B cell (primary cell): ENCODE data around the gene ASL.

DNA sequence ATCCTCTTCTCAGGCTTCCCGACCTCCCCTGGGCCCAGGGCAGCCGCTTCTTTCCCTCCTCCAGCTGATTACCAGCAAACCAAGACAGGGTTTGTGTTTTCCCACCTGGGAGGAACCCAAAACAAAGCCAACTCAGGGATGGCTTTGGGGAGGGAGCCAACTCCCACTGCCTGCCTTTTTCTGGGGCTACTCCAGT, 116.4 kb upstream of the VOPP1 start:
- PRO-cap, result no peak
- CAGE, long polyA plus RNA, result no peak

- PRO-cap, result no peak
- CAGE, long polyA plus RNA, result no peak
Observed at GRCh38 chr7:55774614-55775344, 87.8 kb downstream of the SEPTIN14 start.

DNA sequence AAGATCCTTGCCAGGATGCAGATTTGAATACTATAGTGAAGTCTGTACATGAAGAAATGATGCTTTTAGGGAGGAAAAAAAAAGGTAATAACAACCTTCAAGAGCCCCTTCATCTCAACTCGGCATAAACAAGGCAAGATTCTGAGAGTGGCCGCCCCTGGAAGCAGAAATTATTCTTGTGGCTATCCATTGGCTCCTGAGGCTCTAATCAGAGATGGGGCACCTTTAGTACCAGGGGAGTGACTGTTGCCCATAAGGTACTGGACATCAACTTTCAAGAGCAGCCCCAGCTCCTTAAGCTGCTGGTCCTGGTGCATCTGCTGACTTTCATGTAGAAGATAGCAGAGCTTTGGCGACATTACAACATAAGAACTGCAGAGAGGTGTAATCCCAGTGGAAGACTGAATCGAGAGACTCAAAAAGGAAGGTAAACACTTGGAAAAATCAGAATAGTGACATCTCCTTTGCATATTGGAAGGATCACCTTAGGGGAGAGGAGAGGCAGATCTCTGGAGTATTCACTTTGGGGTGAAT, 24.5 kb downstream of the ZNF713 start:
- PRO-cap, result no peak
- CAGE, long polyA plus RNA, result no peak

DNA sequence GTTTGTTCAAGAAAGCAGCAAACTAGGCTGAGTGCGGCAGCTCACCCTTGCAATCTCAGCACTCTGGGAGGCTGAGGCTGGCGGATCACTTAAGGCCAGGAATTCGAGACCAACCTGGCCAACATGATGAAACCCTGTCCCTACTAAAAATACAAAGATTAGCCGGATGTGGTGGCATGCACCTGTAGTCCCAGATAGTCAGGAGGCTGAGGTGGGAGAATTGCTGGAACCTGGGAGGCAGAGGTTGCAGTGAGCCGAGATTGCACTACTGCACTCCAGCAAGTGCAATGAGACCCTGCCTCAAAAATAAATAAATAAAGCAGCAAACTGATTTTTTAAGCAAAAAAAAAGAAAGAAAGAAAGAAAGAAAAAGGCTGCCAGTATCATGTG, 9.5 kb downstream of the NIPSNAP2 start:
- PRO-cap, result no peak
- CAGE, long polyA plus RNA, result no peak

- PRO-cap, result no peak
- CAGE, long polyA plus RNA, result no peak
Observed at GRCh38 chr7:56014884-56015282, 36.4 kb downstream of the PSPH start.

DNA sequence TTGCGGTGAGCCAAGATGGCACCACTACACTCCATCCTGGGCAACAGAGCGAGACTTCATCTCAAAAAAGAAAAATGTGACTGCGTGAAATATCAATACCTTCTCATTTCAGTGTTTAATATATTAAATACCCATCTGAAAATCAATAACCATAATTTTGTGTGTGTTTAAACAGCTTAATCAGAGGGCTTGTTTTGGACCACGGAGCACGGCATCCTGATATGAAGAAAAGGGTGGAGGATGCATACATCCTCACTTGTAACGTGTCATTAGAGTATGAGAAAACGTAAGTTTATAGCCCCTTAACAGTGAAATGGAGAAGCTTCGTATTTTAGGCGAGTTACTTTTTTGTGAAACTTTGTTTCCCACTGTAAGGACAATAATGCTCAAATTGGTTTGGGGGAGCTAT, 6.3 kb downstream of the CCT6A start:
- PRO-cap, result no peak
- CAGE, long polyA plus RNA, result no peak

DNA sequence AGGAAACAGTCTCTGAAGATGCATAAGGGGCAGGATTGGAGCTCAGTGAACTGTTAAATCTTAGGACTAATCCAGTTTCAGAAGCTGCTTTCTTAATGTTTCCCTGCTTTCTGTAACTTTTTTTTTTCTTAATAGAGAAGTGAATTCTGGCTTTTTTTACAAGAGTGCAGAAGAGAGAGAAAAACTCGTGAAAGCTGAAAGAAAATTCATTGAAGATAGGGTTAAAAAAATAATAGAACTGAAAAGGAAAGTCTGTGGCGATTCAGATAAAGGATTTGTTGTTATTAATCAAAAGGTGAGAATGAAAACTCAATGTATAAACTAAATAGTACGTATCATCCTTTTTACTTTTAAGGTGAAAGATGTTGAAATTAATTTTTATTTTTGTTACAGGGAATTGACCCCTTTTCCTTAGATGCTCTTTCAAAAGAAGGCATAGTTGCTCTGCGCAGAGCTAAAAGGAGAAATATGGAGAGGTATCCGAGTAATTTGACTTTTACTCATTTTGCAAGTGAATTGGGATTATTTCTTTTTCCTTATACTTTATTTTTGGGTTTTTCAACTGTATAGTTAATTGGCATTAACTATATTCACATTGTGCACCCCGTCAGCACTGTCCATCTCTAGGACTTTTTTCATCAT, 5.7 kb upstream of the SUMF2 start:
- PRO-cap, result no peak
- CAGE, long polyA plus RNA, result no peak

- PRO-cap, result no peak
- CAGE, long polyA plus RNA, result no peak
Observed at GRCh38 chr7:56087195-56087659, 5.5 kb downstream of the PHKG1 start.

DNA sequence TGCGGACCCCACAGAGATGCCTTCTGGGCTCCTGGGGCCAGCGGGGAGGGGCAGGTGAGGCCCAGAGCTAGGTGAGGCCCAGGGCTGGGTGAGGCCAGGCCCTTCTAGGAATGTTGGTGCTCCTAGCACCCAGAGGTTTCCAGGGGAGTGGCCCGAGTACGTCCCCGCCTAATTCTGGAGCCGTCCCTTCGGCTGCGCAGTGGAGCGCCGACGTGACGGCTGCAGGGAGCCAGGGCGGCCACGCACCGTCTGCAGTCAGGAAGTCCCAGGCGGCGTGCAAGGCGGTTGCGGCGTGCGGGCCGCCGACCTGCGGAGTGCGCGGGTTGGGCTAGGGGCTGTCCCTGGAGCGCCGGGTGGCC, 58.3 kb upstream of the NUPR2 start:
- PRO-cap, result no peak
- CAGE, long polyA plus RNA, result no peak

GRCh38 chr7:56287635-56288251, 171.5 kb upstream of the NUPR2 start:
- PRO-cap, result no peak
- CAGE, long polyA plus RNA, result no peak

DNA sequence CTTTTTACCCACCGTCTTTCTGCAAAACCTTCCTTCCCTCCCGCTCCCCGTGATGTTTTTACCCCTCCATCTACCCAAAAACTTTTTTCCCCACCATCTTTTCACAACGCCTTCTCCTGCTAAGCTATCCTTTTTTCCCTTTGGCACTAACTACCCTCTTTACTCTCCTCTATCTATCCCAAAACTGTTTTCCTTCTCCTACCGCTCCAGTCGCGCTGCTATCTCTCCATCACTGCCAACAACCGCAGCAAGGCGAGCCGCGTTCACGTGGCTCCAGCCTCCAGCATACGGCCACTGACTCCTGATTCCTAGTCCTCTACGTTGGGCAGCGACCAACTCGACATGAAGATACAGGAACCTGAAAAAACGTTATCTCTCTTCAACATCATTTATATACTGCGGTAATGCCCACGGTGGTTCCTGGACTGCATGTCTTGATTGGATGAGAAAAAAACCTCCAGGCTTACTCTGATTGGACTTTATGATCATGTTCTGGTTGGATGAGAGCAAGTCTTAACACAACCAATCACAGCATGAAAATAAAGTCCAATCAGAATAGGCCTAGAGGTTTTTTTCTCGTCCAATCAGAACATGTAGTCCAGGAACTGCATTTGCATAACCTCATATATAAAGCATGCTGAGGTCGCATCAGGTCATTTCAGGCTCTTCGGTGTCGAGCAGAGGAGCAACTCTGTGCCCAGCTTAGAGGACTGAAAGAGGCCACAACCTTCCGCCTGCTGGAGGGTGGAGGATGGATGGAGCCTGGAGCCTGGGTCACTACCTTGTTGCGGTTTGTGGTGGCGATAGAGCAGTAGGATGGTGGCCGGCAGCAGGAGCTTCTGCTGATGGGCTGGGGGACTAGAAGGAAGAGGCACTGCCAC, 129.6 kb downstream of the ZNF716 start:
- PRO-cap, result no peak
- CAGE, long polyA plus RNA, result no peak

GRCh38 chr7:57821763-57822244, 371.8 kb downstream of the ZNF716 start:
- PRO-cap, result no peak
- CAGE, long polyA plus RNA, result no peak

DNA sequence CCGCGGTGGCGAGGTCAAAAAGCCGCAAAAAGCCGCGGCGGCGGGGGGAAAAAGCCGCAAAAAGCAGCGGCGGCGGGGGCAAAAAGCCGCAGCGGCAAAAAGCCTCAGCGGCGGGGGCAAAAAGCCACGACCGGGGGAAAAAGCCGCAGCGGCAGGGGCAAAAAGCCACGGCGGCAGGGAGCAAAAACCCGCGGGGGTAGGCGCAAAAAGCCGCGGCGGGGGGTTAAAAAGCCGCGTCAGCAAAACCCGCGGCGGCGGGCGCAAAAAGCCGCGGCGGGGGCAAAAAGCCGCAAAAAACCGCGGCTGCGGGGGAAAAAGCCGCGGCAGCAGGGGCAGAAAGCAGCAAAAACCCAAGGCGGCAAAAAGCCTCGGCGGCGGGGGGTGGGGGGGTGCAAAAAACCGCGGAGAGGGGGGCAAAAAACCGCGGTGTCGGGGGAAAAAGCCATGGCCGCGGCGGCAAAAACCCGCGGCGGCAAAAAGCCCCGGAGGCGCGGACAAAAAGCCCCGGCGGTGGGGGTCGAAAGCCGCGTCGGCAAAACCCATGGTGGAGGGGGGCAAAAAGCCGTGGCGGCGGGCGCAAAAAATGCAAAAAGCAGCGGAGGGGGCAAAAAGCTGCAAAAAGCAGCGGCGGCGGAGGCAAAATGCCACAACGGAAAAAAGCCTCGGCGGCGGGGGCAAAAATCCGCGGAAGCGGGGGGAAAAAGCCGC, 418.6 kb downstream of the ZNF716 start:
- PRO-cap, result no peak
- CAGE, long polyA plus RNA, result no peak

- PRO-cap, result bidirectional peak, plus-strand start at chr7:63925917, minus-strand start at chr7:63925740; unidirectional peak, minus-strand start at chr7:63926071
- CAGE, long polyA plus RNA, result start-site peak on the minus strand at chr7:63925727-63925774, 6 and 9 reads in 2 replicates
Observed at GRCh38 chr7:63925517-63926191, 73.0 kb upstream of the ZNF722 start.

GRCh38 chr7:64044465-64044680, 861 bp upstream of the ZNF727 start:
- PRO-cap, result no peak
- CAGE, long polyA plus RNA, result no peak

DNA sequence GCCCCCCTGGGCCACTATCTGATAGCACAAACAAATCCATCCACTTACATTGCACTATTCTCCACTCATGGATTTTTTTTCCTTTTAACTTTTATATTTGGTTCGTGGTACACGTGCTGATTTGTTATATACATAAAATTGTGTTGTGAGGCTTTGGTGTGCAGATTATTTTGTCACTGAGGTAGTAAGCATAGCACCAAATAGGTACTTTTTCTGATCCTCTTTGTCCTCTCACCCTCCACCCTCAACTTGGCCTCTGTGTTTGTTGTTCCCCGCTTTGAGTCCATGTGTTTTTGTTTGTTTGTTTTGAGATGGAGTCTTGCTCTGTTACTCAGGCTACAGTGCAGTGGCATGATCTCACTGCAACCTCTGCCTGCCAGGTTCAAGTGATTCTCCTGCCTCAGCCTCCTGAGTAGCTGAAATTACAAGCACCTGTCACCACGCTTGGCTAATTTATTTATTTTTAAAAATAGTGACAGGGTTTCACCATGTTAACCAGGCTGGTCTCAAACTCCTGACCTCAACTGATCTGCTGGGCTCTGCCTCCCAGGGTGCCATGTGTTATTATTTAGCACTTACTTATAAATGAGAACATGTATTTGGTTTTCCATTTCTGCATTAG, 5.2 kb downstream of the ZNF273 start:
- PRO-cap, result no peak
- CAGE, long polyA plus RNA, result no peak

DNA sequence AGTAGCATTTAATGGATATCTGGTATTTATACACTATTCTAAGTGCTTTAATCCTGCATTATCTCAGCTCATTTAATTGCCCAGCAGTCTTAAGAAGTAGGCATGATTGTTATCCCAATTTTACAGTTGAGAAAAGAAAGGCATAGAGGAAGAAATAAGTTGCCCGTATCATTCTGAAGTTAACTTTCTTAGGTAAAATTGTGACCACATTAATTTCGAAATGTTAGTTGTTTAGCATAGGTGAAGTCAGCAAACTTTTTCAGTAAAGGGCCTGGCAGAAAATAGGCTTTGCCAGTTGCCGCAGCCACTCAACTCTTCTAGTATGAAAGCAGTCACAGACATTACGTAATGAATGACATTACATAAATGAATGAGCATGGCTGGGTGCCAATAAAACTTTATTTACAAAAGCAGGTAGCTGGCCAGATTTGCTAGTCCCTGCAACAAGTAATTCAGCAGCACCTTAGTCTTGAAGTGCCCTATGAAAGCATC, 30.0 kb downstream of the GUSB start:
- PRO-cap, result no peak
- CAGE, long polyA plus RNA, result no peak

DNA sequence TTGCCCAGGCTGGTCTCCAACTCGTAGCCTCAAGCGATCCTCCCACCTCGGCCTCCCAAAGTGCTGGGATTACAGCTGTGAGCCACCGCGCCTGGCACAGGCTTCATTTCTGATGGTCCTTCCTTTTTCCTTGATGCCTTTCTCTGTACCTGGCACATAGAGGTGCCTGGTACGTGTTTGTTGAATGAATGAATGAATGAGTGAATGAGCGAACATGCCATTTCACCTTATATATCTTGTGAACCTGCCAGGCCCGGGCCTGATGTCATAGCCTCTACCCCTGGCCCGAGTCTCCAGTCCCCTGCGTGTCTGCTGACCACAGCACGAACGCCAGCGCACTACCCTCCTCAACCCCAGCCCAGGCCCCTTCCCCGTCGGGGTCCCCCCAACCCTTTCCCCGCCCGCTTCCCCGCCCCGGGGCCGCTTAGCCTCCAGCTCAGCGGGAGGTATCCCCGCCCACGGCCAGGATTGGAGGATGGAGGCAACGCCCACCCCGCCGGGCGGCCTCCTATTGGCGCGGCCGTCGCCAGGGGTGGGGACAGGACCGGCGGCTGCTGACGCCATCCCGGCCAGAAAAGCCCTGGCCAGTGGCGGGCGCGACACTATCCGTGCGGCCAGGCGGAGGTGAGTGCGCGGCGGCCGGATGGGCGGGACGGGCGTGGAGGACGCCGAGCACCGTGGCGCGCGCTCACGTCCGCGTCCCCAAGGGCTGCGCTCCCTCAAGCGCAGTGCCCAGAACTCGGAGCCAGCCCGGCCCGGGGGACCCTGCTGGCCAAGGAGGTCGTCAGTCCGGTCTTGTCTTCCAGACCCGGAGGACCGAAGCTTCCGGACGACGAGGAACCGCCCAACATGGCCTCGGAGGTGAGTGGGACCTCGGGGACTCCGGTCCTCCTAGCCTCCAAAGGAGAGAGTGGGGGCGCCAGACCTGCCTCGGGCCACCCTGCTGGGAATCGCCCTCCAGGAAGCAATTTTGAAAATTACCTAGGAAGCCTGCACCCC, at the start of gene ASL:
TSS of gene ASL (plus strand) at position 587 of the 999 bp plus-strand sequence.
- PRO-cap, result bidirectional peak, plus-strand start at position 602 of the sequence, minus-strand start at position 352 of the sequence
- CAGE, long polyA plus RNA, result no peak

DNA sequence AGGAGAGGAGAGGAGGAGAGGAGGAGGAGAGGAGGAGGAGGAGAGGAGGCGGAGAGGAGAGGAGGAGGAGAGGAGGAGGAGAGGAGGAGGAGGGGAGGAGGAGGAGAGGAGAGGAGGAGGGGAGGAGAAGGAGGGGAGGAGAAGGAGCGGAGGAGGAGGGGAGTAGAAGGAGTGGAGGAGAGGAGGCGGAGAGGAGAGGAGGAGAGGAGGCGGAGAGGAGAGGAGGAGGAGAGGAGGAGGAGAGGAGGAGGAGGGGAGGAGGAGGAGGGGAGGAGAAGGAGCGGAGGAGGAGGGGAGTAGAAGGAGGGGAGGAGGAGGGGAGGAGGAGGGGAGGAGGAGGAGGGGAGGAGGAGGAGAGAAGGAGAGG, 15.6 kb upstream of the CRCP start:
- PRO-cap, result no peak
- CAGE, long polyA plus RNA, result no peak

DNA sequence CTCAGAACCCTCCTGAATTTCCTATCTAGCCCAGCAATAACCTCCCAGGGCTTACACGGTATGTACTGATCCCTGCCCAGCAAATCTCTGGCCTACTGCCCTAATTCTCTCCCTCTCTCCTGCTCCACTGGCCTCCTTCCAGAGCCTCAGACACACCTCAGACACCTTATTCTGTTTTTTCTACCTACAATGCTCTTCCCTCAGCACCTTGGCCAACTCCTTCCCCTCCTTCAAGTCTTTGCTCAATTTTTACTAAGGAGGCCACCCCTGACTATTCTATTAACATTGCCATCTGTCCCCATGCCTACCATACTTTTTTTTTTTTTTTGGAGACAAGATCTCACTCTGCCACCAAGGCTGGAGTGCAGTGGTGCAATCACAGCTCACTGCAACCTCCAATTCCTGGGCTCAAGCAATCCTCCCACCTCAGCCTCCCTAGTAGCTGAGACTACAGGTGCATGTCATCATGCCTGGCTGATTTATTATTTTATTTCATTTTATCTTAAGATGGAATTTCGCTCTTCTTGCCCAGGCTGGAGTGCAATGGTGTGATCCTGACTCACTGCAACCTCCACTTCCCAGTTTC, 180.6 kb downstream of the TPST1 start:
- PRO-cap, result no peak
- CAGE, long polyA plus RNA, result no peak